Type B pancreatic cell (in vitro differentiated cells): Measurements from ENCODE around the genes AKAP11 and EPSTI1.

GRCh38 chr13:41691206-41691515, 233.8 kb downstream of the RGCC start:
- PRO-cap = no peak

GRCh38 chr13:41891361-41891874, 69.5 kb downstream of the VWA8 start:
- PRO-cap = no peak

GRCh38 chr13:41938980-41939364, 21.9 kb downstream of the VWA8 start:
- PRO-cap = no peak

DNA sequence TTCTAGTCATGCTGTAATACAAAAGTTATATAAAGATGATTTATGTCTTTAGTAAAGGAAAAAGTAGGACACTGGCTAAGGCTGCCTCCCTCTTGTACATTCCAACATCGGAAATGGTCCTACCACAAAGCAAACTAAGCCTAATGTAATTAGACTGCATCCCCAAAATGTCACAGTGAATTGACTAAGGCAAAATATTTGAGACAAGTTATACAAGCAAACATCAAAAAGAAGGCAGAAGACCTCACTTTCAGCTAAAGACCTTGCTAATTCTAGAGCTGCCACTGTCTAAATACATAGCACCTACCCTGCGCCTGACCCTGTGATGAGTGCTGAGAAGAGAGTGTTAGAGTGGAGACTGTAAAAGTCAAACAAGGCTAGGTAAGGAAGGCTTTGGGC, 852 bp upstream of the VWA8 start:
- PRO-cap = no peak

DNA sequence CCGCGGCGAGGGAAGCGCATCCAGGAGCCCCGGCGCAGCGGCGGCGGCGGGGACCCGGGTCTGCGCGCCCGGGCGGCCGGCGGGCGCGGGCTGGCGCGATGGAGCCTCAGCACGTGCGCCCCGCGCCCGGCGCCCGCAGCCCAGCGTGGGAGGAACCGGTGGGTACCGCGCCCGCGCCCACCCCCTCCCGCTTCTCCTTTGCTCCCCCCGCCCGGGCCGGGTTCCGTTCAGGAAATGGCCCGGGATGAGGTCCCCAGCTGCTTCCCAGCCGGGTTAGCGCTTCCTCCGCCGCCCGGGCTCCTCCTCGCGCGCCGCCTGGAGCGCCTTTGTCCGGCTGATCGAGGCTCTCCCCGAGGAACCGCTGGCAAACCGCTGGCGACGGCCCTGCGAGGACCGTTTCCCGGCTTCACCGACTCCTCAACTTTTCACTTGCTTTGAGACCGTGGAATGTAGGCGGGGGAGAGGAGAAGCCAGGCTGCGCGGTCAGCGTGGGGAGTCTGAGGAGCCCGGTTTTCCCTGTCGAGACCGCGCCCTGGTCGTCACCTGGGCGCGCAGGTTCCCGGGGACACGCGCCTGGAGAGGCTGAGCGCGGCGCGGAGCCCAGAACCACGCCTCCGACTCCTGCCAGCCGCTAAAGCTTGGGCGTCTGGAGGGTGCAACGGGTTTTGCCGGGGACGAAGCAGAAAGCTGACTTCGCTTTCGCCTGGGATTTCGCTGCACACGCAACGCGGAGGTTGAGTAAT, 7.5 kb upstream of the DGKH start:
- PRO-cap = no peak

- PRO-cap = no peak
These were observed 35.0 kb downstream of the DGKH start for GRCh38 chr13:42083337-42083985.

- PRO-cap = bidirectional peak, plus-strand start at chr13:42272023, minus-strand start at chr13:42271932; unidirectional peak, plus-strand start at chr13:42272270
These were observed at the start of gene AKAP11 for GRCh38 chr13:42271730-42272574. Gene AKAP11, plus strand, starts transcription at chr13:42272152.

- PRO-cap = no peak
These were observed 30.5 kb downstream of the AKAP11 start for GRCh38 chr13:42302289-42302977.

DNA sequence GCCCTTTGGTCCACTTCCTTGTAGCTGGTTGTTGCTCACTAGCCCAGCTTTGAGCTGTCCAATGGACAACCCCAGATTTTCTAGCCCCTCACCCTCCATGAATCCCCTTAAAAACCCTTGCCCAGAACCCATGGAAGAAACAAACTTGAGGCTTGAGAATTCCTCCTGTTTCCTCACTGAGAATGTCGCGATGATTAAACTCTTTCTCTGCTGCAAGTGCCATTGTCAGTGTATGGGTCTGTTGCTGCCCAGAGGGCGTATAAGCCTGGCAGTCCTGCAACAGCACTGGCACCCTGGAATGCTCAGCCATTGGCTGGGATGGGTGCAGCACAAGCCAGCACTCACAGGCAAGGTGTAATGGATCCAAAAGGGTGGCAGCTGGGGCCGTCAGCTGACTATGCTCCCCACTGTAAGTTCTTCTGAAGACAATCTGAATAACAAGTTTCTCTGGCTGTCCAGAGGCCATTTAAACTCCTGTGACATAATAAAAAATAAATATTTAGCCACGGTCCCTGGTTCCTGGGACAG, 6.2 kb downstream of the EPSTI1 start:
- PRO-cap = no peak

- PRO-cap = bidirectional peak, plus-strand start at chr13:42992458, minus-strand start at chr13:42992340
These were observed at the start of gene EPSTI1 for GRCh38 chr13:42991352-42992530. Gene EPSTI1, minus strand, starts transcription at chr13:42992241.

DNA sequence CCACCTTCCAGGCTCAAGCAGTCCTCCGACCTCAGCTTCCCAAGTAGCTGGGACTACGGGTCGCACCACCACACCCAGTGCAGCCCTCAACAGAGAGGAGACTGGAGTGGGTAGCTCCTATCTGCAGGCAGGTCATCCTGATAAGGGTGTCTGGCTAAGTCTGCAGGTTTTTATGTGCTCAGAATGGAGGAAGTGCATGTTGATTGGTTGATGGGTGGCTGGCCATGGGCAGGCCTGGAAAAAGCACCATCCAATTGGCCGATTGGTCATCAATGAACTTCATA, 12.8 kb downstream of the DNAJC15 start:
- PRO-cap = no peak

- PRO-cap = no peak
These were observed 245.7 kb downstream of the DNAJC15 start for GRCh38 chr13:43268941-43269717.

- PRO-cap = no peak
These were observed 340.7 kb downstream of the DNAJC15 start for GRCh38 chr13:43363927-43364726.

- PRO-cap = no peak
These were observed 275.4 kb downstream of the ENOX1 start for GRCh38 chr13:43511288-43511920.

DNA sequence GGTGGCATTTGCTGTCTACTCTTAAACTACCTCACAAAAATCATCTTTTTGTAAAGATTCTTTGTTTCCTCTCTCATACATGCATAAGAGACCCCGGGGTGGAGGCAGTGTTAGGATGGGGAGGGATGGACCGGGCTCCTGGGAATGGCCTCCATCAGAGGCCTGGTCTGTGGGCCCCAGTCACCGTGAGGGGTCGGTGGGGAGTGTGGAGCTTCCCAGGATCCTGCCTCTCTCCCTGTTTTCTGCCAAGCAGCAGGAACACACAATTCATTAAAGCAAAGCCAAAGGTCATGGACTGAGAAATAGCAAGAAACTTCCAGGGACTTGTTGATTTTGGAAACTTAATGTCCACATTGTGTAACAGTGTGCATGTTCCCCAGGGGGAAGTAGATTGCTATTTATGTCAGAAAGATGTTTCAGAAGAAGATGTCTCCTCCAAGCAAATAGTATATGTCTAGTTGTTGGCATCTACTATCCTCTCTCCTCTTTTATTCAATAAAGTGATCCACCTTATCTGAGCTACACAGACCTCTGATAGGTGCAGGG, 241.3 kb downstream of the ENOX1 start:
- PRO-cap = no peak

GRCh38 chr13:44045141-44045496, 115.9 kb downstream of the SMIM2 start:
- PRO-cap = no peak

DNA sequence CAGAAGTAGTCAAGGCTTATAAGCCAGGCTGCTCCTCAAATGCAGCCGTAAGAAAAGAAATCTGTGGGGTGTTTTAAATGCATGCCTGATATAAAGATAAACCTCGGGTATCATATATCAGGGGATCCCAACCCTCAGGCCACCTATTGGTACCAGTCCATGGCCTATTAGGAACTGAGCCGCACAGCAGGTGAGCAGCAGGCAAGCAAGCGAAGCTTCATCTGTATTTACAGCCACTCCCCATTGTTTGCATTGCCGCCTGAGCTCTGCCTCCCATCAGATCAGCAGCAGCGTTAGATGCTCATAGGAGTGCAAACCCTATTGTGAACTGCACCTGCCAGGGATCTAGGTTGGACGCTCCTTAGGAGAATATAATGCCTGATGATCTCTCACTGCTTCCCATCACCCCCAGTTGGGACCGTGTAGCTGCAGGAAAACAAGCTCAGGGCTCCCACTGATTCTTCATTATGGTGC, 20.9 kb downstream of the SMIM2 start:
- PRO-cap = no peak

DNA sequence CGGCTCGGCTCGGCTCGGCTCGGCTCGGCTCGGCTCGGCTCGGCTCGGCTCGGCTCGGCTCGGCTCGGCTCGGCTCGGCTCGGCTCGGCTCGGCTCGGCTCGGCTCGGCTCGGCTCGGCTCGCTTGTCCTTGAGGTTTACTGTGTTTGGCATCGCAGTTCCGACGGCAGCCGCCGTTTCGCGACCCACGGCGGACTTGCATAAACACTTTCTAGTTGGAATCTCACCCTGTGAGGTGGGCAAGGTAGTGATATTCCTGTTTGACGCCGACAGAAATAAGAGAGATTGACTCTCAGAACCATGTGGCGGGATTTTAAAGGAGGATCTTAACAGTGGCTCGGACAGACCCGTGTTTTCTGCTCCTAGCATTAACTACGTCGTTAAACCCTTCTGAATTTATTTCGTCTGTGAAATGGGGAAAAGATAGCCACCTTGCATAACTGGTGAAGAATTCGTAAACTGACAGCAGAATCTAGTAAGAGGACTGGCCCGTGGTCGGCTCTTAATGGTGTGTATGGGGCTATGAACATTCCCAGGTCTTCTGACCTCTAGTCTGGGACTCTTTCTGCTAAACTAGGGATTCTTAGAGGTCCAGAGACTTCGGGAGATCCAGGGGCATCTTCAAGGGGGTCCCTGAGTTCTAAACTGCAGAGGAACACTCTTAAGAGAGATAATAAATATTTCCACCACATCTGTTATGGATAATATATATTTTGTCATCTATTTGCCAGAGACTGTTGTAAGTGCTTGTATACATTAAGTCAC, 18.7 kb downstream of the SMIM2 start:
- PRO-cap = bidirectional peak, plus-strand start at position 156 of the sequence, minus-strand start outside the sequence

DNA sequence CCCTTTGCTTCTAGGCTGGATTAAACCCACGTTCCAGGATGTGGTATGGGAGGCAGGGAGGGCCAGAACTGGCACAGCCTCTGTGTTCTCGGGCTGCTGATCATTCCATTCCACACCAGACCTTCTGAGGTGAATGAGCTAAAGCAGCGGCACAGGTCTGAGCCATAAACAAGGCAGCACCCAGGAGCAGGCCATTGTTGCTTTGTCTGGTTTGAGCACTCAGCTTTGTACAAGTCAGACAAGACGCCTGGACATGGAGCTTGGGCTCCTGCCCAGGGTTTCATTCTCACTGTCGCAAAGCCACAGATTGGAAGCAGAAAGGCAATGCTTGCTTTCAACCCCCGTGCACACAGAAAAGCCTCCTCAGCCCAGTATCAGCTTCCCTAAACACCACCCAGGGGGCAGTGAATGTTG, 5.5 kb downstream of the SMIM2 start:
- PRO-cap = no peak

DNA sequence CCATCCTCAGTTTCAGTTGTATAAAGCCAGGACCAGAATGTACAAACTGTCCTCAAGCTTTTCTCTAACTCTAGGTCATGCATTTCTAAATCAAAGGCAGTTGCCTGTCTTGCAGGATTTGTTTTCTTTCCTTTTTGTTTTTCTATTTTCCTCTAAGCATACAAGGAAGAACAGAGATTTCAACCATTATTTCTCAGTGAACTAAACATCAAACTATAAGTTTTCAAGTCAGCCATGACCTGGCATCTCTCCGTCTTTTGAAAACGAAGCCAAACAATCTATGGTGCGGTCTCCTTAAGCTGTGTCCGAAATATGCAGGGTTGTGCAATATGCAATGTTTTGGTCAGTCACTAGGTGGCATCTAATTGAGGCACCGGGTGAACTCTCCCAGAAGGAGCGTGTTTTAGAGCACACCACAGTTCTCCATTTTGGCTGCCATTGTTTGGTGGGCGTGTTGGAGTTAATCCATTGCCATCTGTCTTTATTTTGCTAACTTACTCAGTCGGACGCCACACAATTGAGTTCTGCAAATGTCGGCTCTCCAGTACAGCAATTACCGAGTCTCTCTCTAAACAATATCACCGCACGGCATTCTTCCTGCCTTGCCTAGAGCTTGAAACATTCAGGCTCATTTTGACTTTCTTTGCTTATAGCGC, 30.3 kb upstream of the SMIM2 start:
- PRO-cap = no peak